LNCaP clone FGC (cell line): ENCODE results near the genes FAM172A, GPR150, SPATA9 and RHOBTB3.

- RRBS, 2 experiments = no CpG with 5 or more reads among the region's 1 CpG
These were observed 262.8 kb downstream of the ARRDC3 start for GRCh38 chr5:91120343-91120621.

GRCh38 chr5:91125212-91125805, 257.8 kb downstream of the ARRDC3 start:
- RRBS, 2 experiments = no CpG with 5 or more reads among the region's 4 CpGs

- RRBS, 2 experiments = no CpG with 5 or more reads among the region's 8 CpGs
These were observed 220.6 kb downstream of the ARRDC3 start for GRCh38 chr5:91162273-91163174.

- RRBS, 2 experiments = no CpG with 5 or more reads among the region's 4 CpGs
These were observed 53.0 kb upstream of the ARRDC3 start for GRCh38 chr5:91436087-91436614.

GRCh38 chr5:93078471-93079107, 504.4 kb upstream of the NR2F1 start:
- RRBS, 2 experiments = no CpG with 5 or more reads among the region's 8 CpGs

DNA sequence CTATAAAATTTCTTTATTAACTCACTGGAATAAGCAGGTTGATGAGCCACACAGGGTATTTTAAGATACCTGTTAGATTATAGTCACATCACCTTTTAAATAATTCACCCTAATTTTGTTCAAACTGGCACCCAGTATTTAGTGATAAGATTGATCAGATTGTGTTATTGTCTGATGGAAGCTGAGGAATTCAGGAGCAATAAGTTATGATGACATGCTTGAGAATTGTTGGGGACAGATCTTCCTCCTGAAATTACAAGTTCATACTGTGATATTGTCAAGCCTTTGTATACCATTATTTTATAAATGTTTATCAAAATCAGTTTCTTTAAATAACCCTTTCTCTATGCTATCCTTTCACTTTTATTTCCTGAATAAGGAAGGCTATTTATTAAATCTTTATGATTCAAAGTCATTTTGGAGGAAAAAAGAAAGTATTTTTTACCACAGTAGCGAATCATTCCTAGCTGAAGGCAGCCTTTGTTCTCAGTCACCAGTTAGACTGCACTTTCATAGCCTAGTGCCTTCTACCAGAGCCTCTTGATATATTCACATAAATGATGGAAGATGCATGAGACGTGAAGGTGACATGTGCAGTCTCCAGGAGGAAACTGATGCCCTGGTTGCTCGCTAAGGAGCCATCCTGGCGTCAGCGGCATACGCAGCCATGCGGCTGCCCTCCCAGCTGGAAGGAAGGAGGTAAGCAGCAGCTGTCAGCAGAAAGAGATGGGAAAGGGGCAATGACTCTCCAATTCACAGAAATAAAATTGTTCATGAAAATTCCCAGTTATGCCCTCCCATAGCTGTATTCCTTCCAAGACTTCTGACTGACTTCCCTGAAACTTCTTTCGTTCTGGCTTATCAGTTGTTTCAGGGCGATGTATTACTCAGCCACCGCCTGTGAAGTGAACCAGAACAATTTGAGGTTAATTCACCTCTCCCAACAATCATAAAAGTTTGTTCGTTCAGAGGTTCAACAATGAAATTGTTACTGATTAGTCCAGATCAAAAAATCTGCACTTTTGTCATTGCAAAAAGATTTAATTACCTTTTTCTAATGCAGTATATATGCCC, 333.5 kb upstream of the NR2F1 start:
- RRBS, 2 experiments = no CpG with 5 or more reads among the region's 11 CpGs

DNA sequence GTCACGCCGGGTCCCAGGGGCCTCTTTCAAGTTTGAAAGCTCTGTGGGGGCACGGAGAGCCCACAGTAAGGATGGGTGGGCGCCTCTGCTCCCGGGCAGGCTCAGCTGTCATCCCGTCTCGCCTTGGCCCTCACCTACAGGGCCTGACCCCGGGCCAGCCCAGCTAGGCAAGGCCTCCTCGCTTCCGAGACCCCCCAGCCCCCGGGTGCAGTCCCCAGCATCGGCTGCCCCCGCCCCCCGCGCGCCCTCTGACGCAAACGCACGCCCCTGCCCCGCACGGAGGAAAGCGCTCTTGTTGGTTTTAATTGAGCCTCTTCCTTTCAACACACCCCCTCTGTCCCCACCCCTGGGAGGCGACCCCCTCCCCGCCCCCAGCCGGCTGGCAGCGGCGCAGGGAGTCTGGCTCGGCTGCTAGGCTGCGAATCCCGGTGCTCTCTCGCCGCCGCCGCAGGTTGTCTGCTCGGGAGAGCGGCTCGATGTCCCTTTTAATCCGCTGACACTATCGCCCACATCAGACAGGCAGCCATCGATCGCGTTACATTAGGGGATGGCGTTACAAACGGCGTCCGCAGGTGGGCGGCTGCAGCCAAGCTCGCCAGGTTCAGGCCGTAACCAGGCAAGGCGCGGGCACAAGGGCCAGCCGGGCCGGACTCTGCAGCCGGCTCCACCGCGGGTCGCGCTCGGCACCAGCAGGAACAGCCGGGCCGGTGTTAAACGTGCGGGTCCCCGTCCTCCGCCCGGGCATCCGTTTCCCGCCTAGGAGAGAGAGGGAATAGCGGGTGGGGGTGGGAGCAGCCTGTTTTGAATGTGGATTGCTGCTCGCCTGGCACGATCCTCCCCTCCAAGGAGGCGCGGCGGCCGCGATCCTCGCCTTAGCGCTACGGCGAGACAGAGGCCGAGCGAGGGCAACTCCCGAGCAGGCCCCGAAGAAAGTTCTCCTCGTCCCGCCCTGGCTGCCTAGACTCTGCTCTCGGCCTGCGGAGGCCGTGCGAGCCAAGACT, 3.3 kb upstream of the NR2F1 start:
- RRBS, 2 experiments = 35 to 71% methylated on average over 23 of the region's 90 CpGs

- RRBS, 2 experiments = no CpG with 5 or more reads among the region's 4 CpGs
These were observed 15.8 kb downstream of the FAM172A start for GRCh38 chr5:94095497-94096273.

DNA sequence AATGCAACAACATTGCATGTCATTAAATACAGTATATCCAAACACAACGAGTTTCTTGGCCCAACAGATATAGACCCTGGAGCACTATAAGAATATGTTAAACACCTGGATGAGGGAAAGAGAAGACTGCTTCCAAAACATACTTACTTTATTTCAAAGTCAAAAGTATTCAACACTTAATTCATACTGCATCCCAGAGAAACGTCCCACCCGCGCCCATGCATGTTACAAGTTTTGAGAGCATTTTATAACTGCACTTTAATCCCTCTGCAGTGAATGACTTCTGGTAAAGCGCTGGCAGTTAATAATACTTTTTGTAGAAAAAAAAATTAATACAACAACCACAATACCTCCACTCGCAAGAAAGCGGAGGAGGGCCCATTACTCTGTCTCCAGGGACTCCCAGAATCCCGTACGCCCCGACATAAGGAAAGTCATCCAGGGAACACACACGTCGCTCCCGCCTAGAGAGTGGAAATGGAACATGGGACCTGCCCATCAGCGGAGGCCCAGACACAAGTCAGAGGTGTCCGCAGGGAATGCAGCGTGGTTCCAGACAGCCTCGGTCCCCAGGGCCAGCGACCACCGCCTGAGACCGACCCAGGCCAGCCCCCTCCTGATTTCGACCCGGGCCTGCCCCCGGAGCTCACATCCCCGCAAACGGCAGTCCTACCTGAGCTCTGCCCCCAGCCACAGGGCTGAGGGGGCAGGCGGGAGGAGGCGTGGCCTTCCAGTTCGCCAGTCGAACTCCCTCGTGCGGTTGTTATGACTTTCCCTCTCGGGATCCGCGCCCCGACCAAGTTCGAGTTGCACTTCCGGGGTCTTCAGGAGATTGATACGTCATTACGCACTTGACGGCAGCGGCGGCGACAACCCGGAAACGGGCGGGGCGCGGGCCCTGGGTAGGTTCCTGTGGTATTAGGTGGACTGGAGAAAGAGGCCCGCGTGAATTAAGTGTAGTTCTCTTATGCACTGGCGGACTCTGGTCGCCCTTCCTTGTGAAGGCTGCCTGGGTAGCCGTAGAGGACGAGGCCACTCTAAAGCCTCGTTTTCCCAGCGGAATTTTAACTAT, at the start of gene FAM172A:
Gene FAM172A (minus strand): TSS at position 826 of the 1,072 bp plus-strand sequence.
- RRBS, 2 experiments = under 1 to 2% methylated on average over 8 of the region's 56 CpGs

DNA sequence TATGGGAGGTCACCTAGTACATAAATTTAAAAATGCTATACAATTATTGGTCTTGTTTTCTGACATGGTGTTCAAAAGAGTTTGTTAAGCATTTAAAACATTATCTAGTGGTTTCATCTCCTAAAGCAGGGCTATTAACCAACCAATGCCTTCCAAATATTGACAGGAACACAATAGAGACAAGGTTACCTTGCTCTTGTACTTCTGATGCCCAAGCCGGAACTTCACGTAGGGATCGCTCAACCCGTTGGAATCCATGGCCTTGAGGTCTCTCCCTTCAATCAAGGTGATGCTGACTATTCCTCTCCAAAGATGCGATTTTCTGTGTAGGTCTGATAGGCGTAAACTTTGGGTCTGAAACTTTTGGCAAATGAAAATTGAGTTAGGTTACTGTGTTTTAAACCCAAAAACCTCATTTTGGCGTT, 294.2 kb downstream of the SLF1 start:
- RRBS, 2 experiments = no CpG with 5 or more reads among the region's 7 CpGs

DNA sequence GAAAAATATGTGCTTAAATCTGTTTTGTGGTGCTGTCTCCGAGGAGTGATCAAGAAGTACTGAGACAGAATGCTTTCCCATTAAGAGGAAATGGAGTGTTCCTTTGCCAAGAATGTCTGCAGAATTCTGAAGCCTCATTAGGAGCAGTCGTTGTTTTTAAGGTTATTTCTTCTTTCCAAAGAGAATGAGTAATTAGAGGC, 131.3 kb downstream of the MCTP1 start:
- RRBS, 2 experiments = no CpG with 5 or more reads among the region's 2 CpGs

- RRBS, 2 experiments = no CpG with 5 or more reads among the region's 4 CpGs
These were observed 11.5 kb downstream of the SKIC3 start for GRCh38 chr5:95543128-95543815.

DNA sequence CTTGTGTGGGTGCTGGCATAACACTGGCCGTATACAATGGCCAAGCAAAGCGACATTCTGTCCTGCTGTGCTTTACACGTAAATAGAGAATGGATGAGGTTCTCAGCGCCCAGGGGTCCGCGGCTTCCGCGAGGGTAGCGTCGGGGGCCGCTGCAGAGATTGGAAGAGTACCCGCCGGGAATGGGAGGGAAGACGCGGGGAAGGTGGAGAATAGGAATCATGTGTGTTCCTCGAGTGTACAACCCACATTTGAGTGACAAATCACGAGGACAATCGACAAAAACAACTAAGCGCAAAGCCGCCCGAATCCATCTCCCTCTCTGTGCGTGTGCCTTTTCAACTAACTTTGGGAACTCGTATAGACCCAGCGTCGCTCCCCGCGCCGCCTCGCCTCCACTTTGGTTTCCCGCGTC, at the start of gene GPR150:
Gene GPR150 (plus strand): TSS at position 267 of the 413 bp plus-strand sequence.
- RRBS, 2 experiments = no CpG with 5 or more reads among the region's 31 CpGs

DNA sequence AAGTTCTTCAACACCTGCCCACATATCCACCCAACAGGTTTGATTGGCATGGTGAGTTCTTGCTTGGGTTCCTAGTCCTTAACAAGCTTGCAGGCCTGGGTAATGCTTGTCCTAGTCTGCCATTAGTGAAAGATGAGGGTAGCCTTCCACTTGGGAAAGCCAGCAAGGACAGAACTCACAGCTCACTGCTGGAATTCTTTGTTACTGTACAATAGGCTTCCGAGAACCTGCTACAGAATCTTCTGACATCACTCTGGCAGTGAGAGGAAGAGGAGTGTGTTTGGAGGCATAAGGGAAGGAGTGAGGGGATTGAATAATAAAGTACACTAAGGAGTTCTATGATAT, at the start of gene SPATA9:
Gene SPATA9 (minus strand): TSS at position 187 of the 345 bp plus-strand sequence.
- RRBS, 2 experiments = no CpG with 5 or more reads among the region's 1 CpG

- RRBS, 2 experiments = 3 to 10% methylated on average over 9 of the region's 56 CpGs
These were observed at the start of gene RHOBTB3 for GRCh38 chr5:95730602-95731402. Gene RHOBTB3 (plus strand): TSS chr5:95731336.

GRCh38 chr5:95733495-95734653, 2.7 kb downstream of the RHOBTB3 start:
- RRBS, 2 experiments = no CpG with 5 or more reads among the region's 7 CpGs

GRCh38 chr5:95755185-95755710, 24.1 kb downstream of the RHOBTB3 start:
- RRBS, 2 experiments = no CpG with 5 or more reads among the region's 7 CpGs

- RRBS, 2 experiments = no CpG with 5 or more reads among the region's 5 CpGs
These were observed 29.3 kb downstream of the RHOBTB3 start for GRCh38 chr5:95760120-95761130.

DNA sequence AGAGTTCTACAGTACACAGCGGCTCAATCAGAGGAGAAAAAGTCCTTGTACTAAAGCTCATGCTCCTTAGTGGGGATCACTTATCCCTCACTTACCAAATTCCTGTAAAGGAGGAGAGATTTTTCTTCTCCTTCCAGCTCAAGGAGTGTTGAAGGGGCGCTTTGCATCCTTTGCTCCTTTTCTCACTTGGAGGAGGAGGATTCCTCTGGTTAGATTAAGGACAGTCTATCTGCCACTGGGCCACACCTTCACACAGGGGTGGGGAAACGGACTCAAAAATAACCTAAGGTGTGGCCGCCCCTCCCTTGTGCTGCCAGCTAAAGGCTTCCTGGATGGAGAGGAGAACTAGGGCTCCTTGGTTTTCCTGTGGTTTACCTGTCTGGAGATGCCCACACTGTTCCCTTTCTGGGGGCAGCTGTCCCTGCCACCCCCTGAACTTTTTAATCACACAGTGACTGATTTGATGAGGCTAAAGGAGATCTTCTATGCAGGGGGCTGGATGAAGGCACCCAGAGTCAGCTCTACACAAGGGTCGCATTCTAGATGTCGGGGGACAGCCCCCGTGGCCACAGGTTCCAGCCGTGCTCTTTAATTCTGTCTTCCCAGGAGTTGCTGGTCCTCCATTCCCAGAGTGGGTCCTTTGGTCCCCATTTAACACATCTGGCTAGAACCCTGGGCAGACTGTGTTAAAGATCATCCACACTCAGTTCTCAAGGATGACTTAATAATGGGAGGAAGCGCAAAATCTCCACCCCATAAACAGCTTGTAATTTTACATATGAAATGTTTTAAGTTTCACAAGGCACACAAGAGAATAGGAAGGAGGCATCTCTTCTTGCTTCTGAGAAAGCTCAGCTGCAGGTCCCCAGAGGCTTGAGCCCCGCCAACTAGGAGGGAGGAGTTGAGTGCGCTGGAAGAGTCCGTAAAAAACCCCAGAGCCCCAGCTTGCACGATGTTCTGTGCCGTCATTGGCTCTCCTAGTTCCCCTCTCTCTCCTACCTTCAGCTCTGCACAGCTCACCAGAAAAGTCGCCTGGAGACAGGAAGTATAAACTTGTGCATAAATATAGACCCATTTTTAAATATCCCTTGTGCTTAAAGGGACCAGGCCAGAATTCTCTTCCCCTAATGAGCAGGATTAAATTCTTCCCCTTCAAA, 14.2 kb downstream of the GLRX start:
- RRBS, 2 experiments = no CpG with 5 or more reads among the region's 15 CpGs

GRCh38 chr5:95823433-95824581, 1.3 kb upstream of the GLRX start:
- RRBS, 2 experiments = no CpG with 5 or more reads among the region's 16 CpGs